ENCODE results near the genes MINDY3, RSU1 and NSUN6.

DNA sequence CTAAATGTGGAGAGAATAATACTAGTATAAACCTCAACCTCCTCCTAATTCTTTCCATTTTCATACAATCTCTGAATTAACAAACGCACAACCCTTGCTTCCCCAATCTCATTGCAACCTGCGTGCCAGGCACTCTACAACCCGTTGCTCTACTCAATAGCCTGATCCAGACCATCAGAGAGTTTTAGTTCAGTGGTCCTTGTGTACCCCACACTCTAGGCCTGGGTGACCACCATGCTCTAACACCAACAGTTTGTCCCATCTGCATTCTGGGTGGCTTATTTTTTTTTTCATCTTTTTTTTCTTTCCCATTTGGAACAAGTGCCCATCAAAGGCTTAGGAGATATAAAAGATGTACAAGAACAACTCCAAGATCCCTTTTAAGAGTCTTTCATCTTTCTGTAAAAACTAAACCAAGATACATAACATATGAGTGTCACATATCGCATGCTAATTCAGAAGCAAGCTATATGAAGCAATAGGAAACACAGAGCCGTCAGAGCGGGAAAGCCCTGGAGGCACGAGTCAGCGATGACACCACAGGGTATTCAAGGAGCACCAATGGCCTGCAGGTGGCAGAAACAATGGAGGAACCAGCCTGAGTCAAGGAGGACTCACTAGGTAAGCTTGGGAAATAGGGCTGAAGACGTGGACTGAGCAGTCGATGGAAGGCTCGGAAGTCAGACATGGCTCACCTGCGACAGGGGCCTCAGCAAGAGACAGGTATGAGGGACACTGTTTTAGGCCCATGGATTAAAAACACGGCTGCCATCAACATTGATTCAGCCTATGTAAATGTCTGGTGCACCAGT lies 214.6 kb downstream of the FAM107B start:
- PRO-cap: no peak

GRCh38 chr10:14617714-14618002 lies 157.0 kb downstream of the FAM107B start:
- PRO-cap: no peak

- PRO-cap: no peak
Measured at GRCh38 chr10:14634631-14635054, 140.1 kb downstream of the FAM107B start.

- PRO-cap: no peak
Measured at GRCh38 chr10:15170689-15171174, 2.2 kb upstream of the NMT2 start.

GRCh38 chr10:15344692-15345176 lies 26.4 kb downstream of the FAM171A1 start:
- PRO-cap: bidirectional peak, plus-strand start at chr10:15345120, minus-strand start at chr10:15344962

- PRO-cap: no peak
Measured at GRCh38 chr10:15735599-15736225, 16.0 kb upstream of the ITGA8 start.

GRCh38 chr10:15859690-15860732 lies at the start of gene MINDY3:
MINDY3 (minus strand) TSS chr10:15860507.
- PRO-cap: bidirectional peak, plus-strand start at chr10:15860103, minus-strand start at chr10:15860302; bidirectional peak, plus-strand start at chr10:15860637, minus-strand start at chr10:15860507

- PRO-cap: no peak
Measured at GRCh38 chr10:15896487-15896868, 36.2 kb upstream of the MINDY3 start.

- PRO-cap: no peak
Measured at GRCh38 chr10:16628751-16629580, 107.3 kb upstream of the C1QL3 start.

GRCh38 chr10:16635274-16635777 lies 113.6 kb upstream of the C1QL3 start:
- PRO-cap: no peak

GRCh38 chr10:16817262-16818101 lies at the start of gene RSU1:
RSU1 (minus strand) TSS chr10:16817424.
- PRO-cap: bidirectional peak, plus-strand start at chr10:16817851, minus-strand start at chr10:16817406

DNA sequence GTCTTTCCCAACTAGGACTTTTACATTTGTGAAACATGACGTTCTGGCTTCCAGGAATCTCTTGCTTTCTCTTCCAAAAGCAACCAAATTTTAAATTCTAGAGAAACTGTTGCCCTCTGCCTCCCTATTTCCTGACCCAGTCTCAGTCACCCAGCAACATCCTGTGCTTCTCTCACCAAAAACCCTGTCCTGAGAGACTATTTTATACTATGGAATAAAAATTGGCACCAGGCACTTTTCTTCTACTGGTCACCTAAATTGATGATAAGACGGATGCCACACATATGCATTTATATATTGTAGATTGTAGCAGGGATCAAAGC lies 839 bp upstream of the RSU1 start:
- PRO-cap: bidirectional peak, plus-strand start at position 128 of the sequence, minus-strand start at position 148 of the sequence

DNA sequence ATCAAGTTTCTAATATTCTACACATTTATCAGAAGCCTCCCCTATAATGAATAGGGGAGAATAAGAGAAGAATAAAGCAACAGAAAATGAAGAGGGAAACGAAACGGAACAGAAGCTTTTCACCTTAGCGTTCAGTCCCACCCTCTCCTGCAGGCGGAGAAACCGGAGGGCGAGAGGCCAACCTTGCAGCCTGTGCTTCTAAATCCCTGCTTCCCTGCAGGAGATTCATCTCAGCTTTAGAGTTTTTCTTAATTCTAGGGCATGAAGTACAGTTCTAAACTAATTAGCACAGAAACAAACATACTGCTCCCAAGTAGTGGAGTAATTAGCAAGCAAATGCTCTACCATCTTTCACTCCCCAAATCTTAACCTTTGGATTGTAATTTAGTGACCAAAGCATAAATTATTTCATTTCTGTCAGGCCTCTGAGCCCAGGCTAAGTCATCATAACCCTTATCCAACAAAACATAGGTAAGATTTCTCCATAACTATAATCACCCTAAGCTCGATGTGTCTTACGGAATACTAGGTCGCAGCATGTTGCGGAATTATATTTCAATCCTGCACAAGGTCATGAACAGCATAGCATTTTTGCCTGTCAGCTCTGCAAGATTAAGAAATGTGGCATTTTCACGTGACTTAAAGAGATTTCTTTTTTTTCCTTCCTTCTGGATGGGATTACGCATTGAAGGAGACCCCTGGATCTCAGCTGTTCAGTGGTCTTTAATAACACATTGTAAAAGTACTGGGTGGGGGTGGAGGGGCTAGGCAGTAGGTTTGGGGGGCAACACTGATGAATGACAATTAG lies 107.0 kb downstream of the CUBN start:
- PRO-cap: bidirectional peak, plus-strand start at position 149 of the sequence, minus-strand start at position 149 of the sequence; unidirectional peak, plus-strand start at position 558 of the sequence

DNA sequence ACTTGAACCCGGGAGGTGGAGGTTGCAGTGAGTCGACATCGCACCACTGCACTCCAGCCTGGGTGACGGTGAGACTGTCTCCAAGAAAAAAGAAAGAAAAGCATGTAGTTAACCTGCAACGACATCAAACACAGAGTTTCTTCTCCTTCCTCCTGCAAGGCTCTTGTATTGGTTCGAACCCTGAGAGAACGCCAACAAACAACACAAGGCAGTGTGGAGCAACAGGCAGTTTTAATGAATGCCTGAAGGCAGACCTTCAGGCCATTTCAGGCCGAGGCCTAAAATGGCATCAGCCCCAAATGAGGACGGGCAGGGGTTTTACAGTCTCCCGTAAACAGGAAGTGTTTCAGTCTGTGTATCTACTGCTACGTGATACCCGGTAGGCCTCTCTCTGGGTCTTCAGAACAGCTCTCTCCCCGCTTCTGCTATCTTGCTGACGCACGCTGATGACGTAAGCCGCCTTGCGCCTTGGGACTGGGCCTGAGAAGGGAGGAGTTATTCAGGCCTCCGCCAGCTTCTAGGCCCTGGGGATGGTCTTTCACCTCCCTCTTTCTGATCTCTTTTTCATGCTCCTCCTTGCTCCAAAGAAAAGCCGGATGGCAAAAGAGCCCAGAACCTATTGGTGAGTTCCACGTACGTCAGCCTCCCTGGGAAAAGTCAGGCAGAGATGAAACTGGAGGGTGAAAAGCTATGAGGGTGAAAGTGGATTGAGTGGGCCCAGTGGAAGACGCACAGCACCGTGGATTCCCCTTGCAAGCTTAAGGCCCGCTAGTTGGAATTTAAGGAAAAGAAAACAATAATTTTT lies 67.7 kb downstream of the ST8SIA6 start:
- PRO-cap: no peak

- PRO-cap: no peak
Measured at GRCh38 chr10:17891373-17892040, 60.2 kb upstream of the SLC39A12 start.

DNA sequence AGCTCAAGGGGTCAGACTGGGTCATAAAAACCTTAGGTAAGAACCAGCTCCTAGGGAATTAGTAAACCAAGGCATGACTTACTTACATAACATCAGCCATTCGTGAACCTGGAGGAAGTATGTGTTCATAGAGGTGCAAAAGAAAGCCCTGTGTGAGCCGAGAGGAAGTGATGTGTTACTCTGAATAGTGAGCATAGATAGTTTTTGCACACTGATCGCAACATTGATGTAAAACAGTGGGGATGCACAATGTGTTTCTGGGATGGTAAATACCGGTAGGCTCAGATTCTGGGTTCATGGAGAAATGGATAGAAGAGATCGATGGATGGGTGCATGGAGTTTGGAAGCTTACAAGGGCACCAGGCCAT lies 22.4 kb downstream of the CACNB2 start:
- PRO-cap: no peak

- PRO-cap: no peak
Measured at GRCh38 chr10:18563735-18564758, 87.3 kb downstream of the NSUN6 start.

DNA sequence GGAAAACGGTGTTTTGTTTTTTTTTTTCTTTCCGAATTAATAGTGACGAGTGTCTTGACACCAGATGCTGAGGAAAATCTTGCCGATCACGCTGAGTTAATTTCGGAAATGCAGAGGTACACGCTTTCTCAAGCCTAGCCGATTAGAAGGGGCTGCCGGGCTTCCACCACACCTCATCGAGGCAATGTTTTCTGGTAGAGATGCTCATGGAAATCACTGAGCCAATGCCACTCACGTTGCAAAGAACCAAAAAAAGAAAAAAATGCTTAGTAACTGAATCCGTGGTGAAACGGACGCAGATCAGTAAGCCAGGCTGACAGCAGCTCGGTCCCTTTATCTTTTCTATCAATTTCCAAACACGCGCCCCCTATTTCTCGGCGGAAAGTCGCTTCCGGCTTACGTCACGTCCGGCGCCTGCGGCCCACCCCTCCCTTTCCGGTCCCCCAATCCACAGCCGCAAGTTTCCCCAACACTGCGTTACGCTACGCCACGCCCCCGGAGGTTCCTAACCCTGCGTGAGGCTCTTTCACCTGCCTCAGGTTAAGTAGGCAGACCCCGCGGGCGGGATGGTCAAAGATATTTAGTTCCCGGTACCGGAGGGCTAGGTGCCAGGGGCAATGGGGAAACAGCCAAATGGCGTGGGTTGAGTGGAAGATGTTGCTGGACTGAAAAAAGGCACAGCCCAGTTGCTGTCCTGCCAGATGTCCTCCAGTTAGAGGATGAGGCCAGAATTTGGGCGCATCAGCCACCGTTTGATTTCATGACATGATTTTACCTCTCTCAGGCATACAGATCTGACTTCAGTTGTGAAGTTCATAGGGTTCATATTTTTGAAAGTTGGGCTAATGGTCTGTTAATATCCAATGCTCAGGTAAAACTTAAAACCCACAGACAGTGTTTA lies at the start of gene NSUN6:
Gene NSUN6 (minus strand): TSS at position 347 of the 901 bp plus-strand sequence.
- PRO-cap: bidirectional peak, plus-strand start at position 433 of the sequence, minus-strand start at position 344 of the sequence; unidirectional peak, minus-strand start at position 667 of the sequence

- PRO-cap: bidirectional peak, plus-strand start at chr10:18658701, minus-strand start at chr10:18658706
Measured at GRCh38 chr10:18658112-18658779, 985 bp upstream of the ARL5B start.

DNA sequence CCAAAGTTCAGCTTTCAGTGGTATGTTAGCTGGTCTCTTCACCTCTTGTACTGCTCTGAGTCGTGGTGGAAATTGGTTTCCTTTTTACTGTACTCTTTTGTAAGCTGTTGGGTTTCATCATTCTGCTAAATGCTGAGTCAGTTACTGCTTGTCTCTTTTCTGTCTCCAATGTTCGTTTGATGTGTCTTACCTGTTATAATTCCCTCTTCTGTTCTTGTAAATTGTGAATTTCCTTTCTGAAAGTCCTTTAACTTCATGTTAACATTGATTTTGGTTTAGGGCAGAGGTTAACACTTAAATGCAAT lies 64.0 kb upstream of the MALRD1 start:
- PRO-cap: no peak

Measured in endothelial cell (in vitro differentiated cells).